Type B pancreatic cell (in vitro differentiated cells): ENCODE data around the gene KANK2.

DNA sequence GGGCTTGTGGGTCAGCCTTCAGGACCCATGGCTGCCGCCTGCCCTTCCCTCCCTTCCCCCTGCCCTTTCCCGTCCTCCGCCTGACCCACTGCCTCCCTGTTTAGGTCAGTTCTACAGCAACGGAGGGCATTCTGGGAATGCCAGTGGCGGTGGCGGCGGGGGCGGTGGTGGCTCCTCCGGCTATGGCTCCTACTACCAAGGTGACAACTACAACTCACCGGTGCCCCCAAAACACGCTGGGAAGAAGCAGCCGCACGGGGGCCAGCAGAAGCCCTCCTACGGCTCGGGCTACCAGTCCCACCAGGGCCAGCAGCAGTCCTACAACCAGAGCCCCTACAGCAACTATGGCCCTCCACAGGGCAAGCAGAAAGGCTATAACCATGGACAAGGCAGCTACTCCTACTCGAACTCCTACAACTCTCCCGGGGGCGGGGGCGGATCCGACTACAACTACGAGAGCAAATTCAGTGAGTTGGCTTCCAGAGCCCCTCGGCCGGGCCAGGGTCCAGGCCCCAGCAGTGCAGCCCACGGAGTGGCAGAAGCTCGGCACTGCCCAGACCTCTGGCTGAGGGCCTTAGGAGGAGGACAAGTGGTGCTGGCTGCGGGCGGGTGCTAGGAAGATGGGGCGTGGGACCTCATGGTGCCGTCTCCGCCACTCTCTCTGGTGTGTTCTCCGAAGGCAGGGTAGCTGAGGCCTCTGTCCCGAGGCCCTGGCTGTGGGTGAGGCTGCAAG lies 13.8 kb upstream of the QTRT1 start:
- PRO-cap = no peak

GRCh38 chr19:10776934-10777267 lies 59.0 kb downstream of the DNM2 start:
- PRO-cap = no peak

- PRO-cap = no peak
Measured at GRCh38 chr19:10832233-10833137, 3.5 kb downstream of the TMED1 start.

- PRO-cap = unidirectional peak, minus-strand start at chr19:10871215
Measured at GRCh38 chr19:10870475-10871283, 674 bp upstream of the CARM1 start.

- PRO-cap = no peak
Measured at GRCh38 chr19:10898464-10899092, 27.2 kb downstream of the CARM1 start.

GRCh38 chr19:10968214-10969240 lies 7.7 kb downstream of the SMARCA4 start:
- PRO-cap = no peak

DNA sequence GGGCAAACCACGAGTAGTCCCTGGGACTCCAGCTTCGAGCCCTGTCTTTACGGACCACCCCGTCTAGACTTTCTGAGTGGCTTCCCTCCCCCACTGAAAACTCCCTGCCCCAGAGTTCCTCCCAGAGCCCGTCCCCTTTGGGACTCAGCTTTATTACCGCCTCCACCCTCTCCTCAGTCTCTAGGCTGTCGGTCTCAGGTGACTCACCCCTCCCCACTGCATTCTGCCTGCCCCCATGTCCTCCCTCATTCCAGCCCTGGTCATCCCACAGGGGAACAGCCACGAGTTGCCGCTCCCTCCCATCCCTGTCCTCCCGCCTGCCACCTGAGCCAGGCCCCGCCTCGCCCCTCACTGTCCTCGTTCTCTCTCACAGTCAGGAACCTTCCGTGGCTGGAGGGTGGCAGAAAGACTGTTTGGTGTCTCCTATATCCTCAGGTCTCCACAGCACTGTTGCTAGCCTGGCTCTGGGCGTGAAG lies 57.3 kb downstream of the SMARCA4 start:
- PRO-cap = bidirectional peak, plus-strand start at position 370 of the sequence, minus-strand start at position 146 of the sequence

DNA sequence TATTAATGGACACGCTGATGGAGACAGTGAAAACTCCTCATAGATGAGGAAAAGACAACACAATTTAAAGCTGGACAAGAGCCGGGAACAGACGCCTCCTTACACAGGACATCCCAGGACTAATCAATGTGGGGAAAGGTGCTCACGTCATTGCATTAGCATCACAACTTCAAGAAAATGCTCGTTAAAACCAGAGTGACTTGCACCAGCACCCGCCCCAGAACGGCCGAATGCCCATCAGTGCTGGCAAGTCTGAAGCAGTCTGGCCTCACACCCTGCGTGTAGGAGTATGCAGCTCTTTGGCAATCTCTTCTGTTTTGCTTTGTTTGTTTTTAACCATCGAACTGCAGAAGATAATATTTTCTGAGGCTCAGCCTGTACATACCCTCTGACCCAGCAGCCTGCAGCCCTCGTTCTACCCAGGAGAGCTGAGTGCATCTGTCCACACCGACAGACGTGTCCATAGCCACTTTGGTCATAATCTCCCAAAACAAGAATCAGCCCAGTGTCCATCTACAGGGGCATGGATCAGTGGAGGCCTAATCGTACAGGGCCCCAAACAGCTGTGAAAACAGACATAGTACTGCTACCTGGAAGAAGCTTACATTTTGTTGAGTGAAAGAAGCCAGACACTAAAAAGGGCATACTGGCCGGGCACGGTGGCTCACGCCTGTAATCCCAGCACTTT lies 44.7 kb upstream of the LDLR start:
- PRO-cap = no peak

DNA sequence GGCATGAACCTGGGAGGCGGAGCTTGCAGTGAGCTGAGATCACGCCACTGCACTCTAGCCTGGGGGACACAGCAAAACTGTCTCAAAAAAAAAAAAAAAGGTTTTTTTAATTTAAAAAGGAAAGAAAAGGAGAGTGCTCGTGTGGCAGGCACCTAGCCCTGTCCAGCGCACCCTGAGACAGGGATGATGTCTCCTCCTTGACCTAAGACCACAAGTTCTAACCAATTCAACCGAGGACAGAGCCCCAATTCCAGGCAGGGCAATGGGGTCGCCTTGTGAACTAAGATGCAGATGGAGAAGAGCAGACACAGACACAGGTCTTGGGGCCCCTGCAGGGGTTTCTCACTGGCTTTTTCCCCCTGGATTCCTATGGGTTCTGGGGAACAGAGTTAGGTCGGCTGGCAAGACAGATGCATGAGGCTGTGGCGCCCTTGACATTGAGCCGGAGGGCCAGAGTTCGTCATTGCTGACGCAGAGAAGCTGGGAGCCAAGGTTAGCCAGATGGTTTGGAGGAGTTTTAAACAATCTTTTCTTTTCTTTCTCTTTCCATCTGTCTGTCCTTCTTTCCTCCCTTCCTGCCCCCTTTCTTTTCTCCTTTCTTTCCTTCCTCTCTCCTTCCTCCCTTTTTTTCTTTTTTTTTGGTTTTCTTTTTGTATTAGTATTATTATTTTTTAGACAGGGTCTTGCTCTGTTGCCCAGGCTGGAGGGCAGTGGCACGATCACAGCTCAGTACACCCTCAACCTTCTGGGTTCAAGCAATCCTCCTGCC lies 13.4 kb upstream of the LDLR start:
- PRO-cap = no peak

DNA sequence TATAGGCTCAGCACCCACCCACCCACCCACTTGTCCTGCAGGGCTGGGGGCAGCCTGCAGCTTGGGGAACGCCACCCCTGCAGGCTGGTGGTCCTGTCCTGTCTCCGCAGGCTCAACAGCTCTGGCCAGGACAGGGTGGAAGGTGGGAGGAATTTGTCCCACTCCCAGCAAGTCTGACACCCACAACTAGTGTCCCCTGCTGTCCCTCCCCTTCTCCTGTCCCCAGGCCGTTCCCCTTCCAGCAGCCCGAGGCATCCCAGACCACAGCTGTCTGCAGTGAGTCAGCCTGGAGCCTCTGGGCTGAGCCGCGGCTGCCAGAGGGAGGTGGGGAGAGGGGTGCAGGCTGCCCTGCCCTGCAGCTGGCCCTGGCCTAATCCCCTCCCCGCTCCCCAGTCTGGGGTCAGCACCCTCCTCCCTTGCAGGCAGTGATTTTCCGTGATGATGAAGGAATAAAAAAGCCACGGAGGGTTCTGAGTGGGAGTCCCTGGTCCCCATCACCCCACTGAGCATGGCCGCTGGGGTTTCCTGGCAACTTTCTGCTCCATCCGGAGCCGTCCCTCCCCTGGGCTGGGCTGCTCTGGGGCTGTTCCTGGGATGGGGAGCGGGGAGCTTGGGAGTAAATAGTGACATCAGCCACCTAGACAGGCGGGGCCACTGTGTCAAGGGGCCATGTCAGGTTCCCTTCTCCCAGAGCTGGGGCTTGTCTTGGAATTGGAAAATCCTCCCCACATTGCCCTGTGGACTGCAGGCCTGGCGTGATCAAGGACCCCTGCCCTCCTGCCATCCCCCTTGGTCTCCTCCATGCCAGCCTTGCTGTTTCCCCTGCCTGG lies 16.9 kb downstream of the SPC24 start:
- PRO-cap = unidirectional peak, plus-strand start at position 730 of the sequence

GRCh38 chr19:11174180-11174783 lies 18.7 kb upstream of the SPC24 start:
- PRO-cap = no peak

DNA sequence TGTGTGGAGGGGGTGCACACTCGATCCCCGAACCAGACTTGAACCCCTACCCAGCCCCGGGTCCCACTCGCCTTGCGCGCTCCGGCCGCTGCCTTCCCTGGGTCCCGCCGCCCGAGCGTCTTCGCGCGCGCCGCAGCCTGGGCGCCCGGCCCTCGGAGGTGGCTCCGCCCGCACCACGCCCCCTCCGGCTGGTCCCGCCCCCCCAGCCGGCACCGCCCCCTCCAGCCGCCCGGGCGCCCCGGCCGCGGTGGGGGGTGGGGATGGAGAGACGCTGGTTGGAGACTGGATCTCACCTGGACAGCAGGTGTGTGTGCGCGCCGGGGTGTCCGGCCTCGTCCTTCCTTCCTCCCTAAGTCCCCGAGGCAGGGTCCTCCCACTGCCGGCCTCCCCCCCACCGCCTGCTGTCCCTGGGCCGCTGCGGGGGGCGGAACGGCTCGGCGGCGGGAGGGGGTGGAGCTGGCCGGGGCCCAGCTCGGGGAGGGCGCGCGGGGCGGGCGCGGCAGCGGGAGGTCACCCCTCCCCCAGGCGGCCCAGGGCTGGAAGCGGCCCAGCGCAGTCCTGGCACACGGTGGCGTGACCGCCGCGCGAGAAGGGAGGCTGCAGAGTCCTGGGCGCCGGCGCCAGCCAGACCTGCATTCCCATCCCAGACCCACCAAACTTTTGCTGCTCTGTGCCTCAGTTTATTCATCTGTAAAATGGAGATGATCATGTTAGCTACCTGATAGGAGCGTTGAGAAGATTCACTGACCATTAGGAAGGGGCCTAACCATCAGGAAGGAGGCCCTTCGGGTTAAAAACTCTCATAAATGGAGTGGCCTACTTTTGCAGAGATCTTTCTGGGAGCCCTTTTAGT lies at the start of gene KANK2:
Gene KANK2 (minus strand): TSS at position 132 of the 853 bp plus-strand sequence.
- PRO-cap = bidirectional peak, plus-strand start at position 274 of the sequence, minus-strand start at position 122 of the sequence

DNA sequence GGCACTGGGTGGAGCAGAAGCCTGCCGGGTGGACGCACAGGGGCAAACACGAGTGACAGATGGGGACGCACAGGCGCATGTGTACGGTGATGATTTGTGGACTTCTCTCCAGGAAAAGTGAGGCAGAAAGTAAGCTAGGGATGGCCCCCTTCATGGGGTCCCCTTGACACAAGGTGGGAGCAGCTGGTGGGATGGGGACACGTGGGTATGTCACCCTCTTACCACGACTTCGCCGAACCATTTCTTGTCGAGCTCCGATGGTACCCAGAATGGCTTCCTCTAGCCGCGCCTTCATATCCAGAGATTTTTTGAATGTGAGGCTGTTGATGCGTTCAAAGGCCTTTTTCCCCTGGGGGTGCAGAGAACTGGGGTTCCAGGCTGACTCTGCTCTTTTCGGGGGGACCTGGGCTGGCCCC lies 18.2 kb upstream of the KANK2 start:
- PRO-cap = no peak

DNA sequence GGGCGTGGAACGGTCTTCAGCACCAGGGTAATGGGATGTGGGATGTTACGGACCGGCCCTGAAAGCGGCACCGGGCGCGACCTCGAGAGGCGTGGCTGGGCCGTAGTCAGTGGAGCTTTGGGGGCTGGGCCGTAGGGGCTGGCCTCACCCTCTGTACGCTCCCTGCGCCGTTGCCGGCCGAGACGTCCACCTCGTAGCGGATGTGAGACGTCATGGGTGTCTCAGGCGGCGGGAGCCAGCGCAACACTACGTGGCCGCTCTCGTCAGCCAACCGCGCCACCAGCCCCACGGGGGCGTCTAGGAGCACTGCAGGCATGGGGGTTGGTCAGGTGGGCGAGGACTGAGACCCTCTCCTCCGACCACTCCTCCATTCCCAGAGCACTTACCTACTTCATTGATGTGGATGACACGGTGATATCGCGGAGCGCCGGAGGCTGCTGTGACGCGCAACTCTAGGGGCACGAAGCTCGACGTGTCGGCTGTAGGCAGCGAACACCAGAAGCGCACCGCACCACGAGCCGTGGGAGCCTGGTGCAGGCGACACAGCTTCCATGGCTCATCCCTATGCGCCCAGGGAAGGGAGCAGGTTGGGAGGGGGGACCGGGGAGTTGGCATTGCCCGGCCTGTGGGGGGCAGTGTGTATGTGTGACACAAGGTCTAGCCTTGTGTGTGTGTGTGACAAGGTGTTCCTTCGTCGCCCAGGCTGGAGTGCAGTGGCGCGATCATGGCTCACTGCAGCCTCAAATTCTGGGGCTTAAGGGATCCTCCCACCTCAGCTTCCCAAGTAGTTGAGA lies 2.4 kb downstream of the EPOR start:
- PRO-cap = bidirectional peak, plus-strand start at position 213 of the sequence, minus-strand start at position 193 of the sequence

DNA sequence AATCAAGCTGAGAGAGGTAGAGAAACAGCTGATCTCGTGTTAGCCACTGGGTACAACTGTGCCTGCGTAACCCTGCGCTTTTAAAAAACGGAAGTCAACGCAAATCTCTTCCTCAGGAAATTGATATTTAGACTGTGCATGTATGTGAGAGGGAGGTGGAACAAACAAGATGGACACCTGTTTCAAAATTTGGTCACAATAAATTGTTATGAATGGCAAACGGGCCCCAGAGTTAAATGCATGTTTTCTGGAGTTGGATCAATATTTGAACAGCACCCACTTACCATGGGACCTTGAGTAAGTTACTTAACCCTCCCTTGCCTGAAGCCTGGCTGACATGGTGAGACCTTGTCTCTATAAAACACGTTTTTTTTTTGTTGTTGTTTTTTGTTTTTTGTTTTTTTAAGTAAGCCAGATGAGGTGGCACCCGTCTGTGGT lies 3.2 kb upstream of the EPOR start:
- PRO-cap = no peak

- PRO-cap = no peak
Measured at GRCh38 chr19:11420319-11421496, 1.6 kb upstream of the RGL3 start.

DNA sequence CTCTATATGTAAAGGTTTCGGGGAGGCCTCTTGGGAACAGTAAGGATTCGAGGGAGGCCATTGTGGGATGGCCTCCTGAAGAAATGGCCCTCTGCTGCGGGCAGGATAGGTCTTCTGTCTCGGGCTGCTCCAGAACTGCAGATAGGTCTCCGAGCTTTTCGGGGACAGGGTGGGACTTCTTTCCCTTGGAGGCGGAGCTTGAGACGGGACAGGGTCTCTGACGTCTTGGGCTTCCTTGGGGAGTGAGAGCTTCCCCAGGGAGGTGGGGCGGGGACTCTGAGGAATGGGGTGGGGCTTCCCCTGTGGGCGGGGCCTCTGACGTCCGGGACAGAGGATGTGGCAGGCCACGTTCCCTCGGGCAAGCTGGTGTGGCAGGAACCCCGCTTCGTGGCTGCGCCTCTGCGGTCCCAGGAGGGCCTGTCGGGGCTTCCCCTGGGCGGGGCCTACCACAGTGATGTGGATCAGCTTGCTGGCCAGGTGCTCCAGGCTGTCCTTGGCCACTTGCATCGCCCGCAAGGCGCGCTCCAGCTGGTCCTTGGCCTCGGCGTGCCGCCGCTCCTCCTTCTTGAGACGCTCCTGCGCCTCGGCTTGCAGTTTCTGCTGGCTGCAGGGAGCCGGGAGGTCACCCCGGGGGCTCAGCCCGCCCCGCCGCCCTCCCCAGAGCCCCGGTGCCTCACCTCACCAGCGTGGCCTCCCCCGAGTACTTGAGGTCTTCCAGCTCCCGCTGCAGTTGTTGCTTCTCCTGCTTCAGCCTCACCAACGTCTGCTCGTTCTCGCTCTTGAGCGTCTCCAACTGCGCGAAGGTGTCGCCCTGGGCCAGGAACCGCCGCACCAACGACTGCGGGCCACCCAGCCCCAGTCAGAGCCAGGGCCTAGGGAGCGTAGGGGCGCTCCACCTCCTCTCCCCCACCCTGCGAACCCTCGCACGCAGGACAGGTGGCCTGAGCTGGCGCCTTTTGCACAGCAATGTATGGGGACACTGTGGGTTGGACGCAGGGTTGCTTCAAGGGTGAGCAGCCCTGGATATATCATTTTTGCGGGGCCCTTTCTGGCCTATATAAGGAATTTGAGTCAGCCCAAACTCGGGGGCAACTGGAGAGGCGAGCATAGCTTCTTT lies 3.3 kb upstream of the RGL3 start:
- PRO-cap = bidirectional peak, plus-strand start at position 347 of the sequence, minus-strand start at position 244 of the sequence; unidirectional peak, minus-strand start at position 765 of the sequence; unidirectional peak, minus-strand start at position 795 of the sequence

- PRO-cap = no peak
Measured at GRCh38 chr19:11479948-11480475, 834 bp downstream of the ELAVL3 start.

GRCh38 chr19:11481464-11482182 lies 777 bp upstream of the ELAVL3 start:
- PRO-cap = no peak

GRCh38 chr19:11535740-11536013 lies 3.0 kb upstream of the CNN1 start:
- PRO-cap = no peak